ENCODE measurements around a stretch of chr1.

- PRO-cap, 2 experiments, result no peak in any of the 2 experiments
Observed at GRCh38 chr1:18385127-18385887, 95.4 kb upstream of the KLHDC7A start.

DNA sequence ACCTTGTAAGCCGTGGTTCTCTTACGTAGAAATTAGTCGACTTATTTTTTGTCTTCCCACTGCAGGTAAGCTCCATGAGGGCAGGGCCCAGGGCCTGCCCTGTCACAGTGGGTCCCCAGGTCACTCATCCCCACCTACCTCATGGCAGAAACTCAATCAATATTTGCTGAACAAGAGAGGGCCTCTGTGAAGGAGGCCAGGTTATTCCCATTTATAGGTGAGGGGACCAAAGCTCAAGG, 58.4 kb upstream of the PAX7 start:
- PRO-cap, 2 experiments, result no peak in any of the 2 experiments

DNA sequence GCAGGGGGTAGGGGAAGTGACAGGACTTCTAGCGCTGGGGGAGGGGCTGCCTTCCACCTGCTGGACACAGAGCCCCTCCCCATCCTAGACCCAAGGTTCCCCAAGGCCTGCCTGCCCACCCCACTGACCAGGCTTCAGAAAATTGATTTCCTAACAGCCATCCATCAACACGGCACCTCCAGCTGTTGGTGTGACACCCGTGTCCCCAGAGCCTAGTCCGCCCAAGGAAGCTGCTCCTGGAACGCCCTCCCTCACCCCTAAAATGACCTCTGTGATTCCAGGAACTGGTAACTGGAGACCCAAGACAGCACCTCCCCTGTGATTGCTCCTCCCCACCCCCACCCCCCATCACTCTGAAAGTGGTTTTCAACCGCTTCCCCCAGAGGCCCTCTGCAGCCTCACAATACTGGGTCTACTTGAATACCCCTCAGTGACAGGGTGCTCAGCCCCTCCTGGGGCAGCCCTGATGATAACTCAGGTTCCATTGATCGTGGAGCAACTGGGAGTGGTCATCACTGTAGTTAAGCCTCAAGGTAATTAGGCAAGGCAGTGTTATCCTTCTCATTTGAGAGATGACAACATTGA, 52.1 kb downstream of the TAS1R2 start:
- PRO-cap, 2 experiments, result no peak in any of the 2 experiments

GRCh38 chr1:18906739-18907818, 4.7 kb upstream of the ALDH4A1 start:
- PRO-cap, 2 experiments, result peak in 1 of 2 experiments; most common plus-strand start chr1:18907710 (in 1)

- PRO-cap, 2 experiments, result no peak in any of the 2 experiments
Observed at GRCh38 chr1:18927030-18928283, 25.1 kb upstream of the ALDH4A1 start.

DNA sequence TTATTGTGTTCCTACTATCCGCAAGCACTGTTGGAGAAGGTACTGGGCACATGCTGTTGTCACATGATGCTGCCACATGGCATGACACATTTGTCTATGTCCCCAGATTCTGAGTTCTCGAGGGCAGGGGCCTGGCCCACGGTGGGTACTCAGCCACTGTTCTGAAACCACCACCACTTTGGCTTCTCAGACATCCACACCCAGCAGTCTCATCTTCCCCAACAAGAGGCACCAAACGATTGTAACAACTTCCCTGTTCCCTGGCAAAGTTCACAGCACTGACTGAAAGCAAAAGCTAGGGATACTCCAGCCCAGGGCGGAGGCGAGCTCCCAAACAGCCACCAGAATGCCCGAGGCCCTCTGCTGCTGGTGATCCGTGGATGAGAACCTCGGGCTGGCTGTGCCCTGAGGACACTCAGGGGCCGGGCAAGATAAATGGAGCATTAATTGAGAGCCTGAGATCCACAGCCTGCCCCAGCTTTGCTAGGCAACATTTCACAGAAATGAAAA, 9.5 kb downstream of the IFFO2 start:
- PRO-cap, 2 experiments, result no peak in any of the 2 experiments

- PRO-cap, 2 experiments, result no peak in any of the 2 experiments
Observed at GRCh38 chr1:19009608-19010347, 53.3 kb upstream of the IFFO2 start.

DNA sequence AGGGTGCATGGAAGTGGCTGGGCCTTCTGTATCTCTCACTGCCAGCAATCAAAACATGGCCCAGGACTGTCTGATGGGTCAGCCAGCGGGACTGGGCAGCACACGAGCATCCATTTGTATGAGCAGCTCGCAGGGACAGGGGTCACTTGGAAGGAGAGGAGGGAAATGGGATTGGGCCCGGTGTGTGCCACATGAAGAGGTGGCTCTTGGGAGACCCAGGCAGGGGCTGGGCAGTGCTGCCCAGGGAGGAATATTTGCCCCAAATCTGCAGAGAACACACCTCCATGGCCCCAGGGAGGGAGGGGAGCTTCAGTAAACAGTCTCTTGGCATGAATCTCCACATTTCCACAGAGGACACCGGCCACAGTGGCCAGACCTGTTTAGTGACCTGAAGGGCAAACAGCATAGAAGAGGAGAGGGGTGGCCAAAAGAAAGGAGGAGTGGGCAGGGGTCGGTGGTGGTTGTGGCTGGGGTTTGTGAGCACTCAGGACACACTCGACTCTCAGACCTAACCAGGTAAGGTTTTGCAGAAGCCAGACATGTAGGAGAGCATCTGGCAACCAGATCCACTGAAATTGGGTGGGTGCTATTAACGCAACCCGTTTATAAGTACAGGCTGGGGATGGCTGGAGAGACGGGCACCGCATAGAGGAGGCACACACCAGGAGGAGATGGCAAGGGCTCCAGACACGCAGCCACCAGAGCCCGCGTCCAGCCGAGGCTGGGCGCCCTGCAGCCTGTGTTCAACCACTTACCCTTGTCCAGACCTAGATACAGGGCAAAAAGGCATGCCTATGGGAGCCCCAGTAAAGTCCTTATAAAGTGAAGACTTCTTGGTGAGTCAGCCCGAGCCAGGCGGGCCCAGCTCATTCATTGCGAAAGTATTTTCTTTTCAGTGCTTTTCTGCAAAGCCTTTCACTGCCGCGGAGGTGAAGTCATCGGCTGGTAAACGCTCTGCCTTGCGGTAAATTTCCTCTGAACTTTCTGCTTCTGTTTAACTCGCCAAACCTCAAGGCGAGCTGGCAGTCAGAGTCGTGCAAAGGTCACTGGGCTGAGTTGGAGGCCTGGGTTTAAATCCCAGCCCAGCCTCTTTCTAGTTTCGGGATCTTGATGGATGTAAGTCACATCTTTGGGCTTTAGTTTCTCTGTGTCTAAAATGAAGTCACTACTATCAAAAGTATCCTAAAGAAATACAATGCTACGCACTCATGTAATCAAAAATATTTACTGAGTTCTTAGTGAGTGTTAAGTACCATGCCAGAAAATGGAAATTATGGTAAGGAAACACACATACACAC, 54.3 kb upstream of the IFFO2 start:
- PRO-cap, 2 experiments, result no peak in any of the 2 experiments

DNA sequence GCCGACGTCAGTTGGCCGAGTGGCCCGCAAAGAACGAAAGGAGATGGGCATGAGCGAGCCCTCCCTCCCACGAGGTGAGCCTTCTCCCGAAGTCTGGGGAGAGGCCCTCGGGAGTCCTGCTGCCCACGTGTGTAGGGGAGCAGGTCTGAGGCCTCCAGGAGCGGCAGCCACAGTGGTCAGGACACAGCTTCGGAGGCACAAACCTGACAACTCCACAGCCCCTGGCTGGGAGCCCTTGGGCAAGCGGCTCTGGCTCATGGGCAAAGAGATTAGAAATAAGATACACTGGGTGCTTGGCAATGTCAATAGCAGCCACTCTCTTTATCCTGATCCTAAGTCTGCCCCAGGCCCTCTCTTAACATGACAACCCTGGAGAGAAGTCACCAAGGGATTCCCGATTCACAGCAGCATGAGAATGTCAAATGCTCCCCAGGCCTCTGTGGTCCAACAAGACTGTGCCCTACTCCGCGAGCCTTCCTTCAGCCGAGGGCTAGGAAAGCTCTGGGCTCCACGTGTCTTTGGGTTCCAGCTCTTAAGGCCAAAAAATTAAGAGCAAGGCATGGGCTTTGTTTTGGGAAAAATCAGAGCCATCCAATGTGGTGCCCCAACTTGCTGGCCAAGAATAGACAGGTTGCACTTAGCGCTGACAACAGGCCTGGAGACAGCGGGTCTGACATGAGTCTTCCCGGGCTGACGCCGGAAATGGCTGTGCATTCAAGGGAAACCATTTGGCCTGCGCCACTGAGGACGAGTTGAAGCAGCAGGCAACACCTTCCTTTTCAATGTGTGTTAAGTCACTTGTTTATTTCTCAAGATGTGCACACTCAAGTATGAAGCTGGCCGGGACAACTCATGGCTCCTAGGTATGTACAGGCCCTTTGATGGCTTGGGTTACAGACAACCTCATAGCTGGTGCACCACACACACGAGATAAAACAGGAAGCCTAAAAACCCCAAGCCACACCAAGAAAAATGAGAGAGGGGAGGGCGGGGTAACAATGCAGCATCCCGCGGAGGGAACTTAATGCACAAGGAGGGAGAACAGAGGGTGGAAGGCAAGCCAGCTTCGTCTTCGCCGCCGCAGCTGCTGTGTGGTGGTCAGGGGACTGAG, 117.6 kb upstream of the IFFO2 start:
- PRO-cap, 2 experiments, result no peak in any of the 2 experiments

DNA sequence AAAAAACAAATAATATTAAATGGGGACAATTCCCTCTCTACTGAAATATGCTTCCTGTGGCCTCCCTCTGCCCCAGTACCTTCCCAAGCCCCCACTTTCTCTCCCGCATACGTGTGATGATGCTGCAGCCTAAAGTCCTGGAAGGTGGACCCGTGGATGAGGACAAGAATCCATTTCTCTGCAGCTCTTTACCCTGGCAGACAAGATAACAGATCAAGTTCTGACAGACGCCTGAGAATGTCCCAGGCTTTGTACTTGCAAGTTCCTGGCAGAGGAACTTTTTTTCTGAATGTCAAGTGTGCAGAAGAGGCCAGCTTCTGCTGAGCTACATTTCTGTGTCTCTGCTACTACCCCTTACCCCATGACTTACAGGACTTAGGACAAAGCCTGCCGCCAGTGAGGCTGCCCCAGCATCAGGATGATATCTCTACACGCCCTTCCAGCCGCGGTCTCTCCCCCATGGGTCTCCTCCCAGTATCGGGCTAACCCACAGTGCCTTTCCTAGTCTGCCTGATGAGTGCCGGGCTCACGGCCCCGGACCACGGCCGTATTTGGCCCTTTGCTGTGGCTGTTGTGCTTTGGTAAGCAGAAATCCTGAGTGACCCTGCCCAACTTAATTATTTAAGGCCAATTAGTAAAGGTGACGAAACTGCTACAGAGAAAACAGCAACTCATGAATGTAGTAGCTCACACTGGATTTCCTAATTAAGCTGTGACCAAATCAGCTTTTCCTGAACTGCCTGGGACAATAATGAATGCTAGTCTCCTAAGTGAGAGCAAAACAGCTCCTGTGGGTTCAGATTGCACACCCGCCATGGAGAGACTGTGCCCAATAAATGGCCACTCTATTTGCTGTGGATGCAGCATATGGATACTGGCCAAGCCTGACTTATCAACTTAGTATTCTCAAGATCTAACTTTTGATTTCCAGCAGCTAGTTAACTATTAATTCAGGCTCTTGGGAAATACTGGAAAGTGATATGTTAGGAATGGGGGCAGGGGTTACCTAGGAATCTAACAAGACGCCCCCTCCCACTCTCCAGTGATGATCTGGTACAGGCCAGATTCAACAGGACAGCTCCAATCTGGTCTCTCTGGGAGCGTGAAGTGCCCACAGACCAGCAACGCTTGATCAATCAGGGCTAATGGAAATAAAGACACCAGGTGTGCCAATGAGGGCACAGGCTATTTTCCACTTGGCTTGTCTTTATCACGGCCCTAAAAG, 123.2 kb upstream of the IFFO2 start:
- PRO-cap, 2 experiments, result no peak in any of the 2 experiments

DNA sequence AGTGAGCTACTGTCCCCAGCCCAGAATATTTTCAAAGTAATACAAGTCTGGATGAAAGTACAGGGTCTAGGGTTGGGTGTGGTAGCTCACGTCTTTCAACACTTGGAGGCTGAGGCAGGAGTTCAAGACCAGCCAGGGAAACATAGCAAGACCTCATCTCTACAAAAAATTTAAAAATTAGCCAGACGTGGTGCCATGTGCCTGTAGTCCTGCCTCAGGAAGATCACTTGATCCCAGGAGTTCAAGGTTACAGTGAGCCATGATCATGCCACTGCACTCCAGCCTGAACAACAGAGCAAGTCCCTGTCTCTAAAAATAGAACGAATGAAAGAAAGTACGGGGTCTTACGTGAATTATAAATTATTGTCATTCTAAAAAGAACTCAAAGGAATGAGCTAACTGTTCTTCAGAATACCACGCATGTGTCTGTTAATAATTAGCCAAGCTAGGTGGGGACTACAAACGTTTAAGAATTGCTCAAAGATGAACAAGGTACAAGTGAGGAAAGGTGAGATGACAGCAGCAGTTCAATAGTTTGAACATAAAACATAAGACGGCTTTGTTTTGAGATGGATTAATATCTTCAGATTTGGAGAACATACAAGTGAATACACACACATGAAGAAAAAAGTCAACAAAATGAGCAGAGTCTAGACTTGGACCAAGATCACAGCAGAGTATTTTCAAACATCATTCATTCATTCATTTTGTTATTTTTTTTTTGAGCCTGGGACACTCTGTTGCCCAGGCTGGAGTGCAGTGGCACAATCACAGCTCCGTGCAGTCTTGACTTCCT, 79.7 kb downstream of the UBR4 start:
- PRO-cap, 2 experiments, result no peak in any of the 2 experiments

DNA sequence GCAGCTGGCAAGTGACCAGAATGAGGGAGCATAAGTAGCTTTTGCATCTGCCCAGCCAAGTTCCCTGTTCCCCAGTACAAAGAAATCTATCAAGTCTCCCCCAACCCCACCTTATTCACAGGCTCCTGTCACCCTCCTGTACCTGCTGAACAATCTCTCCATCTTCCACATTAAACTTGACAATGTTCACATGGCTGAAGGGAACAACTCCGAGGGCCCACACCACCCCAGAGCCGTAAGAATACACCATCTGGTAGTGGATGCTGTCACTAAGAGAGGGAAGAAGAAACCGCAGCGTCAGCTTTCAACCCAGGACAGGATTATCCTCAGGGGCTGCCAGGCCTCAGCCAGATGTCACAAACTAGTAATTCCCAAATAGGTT, 10.5 kb downstream of the EMC1 start:
- PRO-cap, 2 experiments, result no peak in any of the 2 experiments

- PRO-cap, 2 experiments, result no peak in any of the 2 experiments
Observed at GRCh38 chr1:19270264-19271077, 18.1 kb downstream of the AKR7A3 start.

DNA sequence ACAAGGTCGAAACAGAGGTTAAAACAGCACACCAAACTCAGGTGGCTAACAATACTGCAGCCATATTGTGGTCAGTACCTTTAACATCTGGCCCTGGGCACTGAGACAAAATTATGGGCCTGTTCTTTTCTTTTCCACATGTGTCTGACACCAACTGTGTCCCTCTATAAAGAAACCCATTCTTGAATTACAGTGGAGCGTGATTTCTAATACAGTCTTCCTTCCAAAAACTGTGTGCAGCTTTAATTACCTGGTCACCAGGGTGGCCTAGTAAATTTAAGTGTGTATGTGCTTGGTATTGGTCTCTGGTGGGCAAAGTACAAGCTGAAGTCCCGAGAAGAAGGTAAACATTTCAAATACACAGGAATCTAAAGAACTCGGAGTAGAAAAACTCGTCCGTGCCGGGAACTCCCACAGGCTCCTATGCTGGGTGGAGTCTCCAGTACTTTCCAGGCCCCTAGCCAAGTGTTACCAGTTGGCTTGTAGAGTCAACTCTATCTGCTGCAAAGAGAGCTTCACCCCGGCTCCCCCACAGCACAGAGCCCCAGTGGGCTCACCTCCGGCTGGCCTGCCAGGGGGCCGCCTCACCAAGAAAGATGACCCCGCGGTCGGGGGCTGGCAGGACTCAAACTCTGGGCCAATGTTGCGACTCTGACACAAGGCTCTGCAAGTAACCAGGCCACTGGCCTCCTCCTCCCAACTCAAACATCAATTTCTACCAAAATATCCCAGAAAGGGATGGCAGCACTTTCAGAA, 73.7 kb downstream of the SLC66A1 start:
- PRO-cap, 2 experiments, result no peak in any of the 2 experiments

- PRO-cap, 2 experiments, result peak in 1 of 2 experiments; most common plus-strand start chr1:19505708 (in 1)
Observed at GRCh38 chr1:19505287-19506157, 20.2 kb upstream of the CAPZB start.

DNA sequence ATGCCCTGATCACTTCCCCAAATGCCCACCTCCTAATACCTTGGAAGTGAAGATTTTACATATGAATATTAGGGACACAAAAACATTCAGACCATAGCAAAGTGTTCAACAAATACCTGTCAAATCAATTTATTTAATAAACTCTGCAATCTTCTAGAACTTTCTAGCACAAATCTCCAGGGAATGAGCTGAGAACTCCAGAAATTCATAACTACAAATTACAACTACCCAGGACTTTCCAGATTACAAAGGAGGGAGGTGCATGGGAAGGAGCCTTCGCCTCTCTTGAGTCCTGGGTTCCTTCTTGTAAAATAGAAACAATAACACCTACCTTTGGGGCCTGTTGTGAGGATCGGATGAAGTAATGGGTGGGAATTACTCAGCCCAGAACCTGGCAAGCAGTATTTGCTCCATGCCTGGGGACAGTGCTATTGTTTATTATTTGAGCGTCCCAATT, 21.6 kb upstream of the CAPZB start:
- PRO-cap, 2 experiments, result no peak in any of the 2 experiments

DNA sequence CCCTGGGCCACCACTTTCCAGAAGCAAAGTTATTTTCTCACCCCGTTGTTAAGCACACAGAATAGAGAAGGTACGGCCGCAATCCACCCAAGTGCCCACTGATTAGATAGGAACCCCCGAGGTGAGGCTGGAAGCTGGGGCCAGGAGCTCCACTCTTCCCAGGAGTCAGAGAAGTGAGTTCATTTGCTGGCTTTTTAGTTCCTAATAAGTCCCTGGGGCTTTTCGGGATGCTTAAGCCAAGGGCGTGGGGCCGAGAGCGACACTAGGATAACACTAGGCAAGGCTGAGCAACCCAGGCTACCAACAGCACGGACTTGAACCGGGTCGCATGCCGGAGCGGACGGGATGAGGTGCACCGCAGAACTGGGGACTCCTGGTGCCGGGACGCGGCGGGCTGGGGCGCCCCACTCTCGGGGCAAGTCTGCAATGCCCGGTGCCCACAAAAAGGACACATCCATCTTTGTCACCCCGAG, 622 bp upstream of the NBL1 start:
- PRO-cap, 2 experiments, result peak in 1 of 2 experiments; most common plus-strand start position 265 of the sequence (in 1)

GRCh38 chr1:19726802-19727127, 62.1 kb downstream of the HTR6 start:
- PRO-cap, 2 experiments, result no peak in any of the 2 experiments

- PRO-cap, 2 experiments, result no peak in any of the 2 experiments
Observed at GRCh38 chr1:19967792-19967997, 11.7 kb downstream of the PLA2G2A start.

- PRO-cap, 2 experiments, result no peak in any of the 2 experiments
Observed at GRCh38 chr1:20166064-20166432, 19.8 kb upstream of the UBXN10 start.